Hepatocyte (in vitro differentiated cells and primary cell): ENCODE measurements around a stretch of chr16.

- RAMPAGE, long total RNA = no peak
- RRBS = no CpG with 5 or more reads among the region's 7 CpGs
Observed at GRCh38 chr16:29271679-29272063, 134.8 kb downstream of the NPIPB11 start.

GRCh38 chr16:29306952-29307586, 99.4 kb downstream of the NPIPB11 start:
- RAMPAGE, long total RNA = no peak
- RRBS = no CpG with 5 or more reads among the region's 9 CpGs

DNA sequence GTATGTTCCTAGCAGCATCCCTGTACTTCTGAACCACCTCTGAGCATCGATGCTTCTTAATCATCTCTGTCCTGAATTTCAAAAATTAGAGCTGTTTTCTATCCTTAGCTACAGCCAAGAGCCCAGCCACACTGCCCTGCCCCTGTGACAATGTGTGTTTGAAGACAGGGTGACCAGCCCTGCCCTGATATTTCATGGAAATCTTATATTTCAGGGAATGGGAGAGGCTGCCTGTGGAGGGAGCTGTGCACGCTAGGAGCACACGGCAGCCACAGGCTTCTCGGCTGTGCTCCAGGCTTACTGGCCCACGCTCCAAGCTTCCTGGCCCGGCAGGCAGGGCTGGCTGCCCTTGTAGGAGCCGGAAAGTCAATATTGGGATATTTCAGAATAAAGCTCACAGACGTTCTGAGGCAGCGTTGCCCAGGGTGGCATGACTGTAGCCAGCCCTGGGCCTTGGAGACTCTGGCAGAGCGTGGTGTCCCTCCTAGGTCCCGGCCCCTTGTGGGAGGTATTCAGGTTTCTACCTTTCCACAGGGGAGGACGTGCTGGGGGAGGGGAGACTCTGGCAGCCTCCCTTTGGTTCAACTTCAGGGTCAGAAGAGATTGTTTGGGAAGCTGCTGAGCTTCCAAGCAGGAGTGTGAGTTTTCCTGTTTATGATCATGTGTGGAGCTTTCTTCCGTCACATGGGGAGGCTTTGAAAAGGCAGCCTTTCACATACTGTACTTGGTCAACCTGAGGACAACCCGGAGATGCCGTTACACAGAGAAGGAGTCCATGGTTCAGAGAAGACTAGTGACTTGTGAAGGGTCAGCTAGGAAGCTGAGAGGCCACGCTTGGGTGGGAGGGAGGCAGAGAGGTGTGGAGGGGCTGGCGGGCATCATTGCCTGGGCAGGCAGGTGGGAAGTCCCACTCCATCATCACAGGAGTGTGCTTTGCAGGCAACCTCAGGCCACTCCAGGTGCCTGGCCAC, 95.5 kb downstream of the NPIPB11 start:
- RAMPAGE, long total RNA = no peak
- RRBS = no CpG with 5 or more reads among the region's 17 CpGs

DNA sequence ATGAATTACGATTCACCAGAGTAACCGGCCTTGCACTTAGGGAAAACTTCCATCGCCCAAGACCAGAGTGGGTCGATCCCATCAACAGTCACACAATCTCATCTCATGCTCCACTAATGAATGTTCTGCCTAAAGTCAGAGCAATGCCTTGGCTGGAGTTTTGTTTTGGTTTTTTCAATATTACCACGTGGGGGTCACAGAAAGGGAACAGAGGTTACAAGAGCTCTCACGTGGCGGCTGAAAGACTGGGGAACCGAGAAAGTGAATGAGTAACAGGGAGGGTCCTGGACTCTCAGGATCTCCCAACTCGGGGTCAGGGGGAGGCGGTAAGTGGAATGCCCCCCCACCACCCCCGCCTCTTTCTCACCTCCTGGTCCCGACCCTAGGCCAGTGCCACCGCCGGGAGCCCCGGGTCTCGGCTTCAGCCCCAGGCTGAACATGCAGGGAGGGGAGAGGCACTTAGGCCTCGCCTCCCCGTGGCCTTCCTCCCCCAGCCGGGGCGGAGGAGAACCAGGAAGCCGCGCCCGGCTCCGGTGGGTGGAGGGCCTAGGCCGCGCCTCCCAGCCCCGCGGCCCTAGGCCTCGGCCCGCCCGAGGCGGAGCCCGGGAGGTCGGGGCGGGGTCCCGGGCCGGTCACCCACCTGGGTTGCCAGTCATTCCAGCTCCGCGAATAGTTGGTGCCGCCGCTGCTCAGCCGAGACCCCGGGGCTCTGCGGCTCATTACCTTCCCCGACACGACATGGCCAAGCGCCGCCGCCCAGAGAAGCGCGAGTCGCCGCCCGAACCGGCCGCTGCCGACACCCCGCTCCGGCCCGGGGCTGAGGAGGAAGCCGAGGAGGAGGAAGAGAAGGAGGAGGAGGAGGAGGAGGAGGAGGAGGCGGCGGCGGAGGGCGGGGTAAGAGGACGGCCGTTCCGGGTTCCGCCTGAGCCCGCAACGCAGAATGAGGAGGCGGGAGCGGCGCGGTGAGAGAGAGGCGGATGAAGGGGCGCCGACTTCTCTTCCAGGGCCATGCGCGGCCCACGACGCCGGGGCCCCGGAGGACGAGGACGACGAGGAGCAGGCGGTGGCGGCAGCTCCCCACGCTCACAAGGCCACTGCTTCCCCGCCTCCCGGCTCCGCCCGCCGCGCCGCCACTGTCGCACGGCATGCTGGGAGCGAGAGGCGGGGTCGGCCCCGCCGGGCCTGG, 68.4 kb upstream of the SPN start:
- RAMPAGE, long total RNA = no peak
- RRBS = 4% methylated on average over 4 of the region's 104 CpGs

- RAMPAGE, long total RNA = no peak
- RRBS = no CpG with 5 or more reads among the region's 16 CpGs
Observed at GRCh38 chr16:29745121-29745847, 506 bp downstream of the C16orf54 start.

GRCh38 chr16:29805601-29806267, 595 bp upstream of the MAZ start:
- RAMPAGE, long total RNA = no peak
- RRBS = no CpG with 5 or more reads among the region's 79 CpGs

- RAMPAGE, long total RNA = no peak
- RRBS = no CpG with 5 or more reads among the region's 17 CpGs
Observed at GRCh38 chr16:30069027-30069779, 3.6 kb downstream of the ALDOA start.

DNA sequence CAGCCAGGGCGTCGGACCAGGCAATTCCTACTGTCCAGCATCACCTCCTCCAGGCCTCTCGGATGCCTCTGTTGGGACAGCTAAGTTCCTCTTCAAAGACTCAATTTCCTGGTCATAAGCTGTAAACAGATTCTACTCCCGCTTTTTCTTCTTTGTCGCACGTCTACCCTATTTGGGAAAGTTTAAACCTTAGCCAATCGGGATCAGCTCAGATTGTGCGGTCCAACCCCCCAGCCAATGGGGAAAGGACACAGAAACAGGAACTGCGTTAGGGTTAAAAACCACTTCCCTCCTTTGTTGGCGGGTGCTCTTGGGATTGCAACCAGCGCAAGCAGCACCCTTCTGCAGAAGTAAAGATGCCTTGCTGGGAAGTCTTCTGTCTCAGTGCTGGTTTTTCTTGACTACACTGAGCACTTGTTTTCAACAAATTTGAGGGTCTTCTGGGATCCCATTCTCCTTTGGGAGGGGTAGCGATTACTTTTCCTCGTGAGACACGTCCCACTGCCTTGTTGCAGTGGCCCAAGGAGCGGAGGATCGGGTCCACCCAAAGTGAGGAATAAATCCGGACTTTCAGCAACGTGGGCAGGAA, 863 bp upstream of the YPEL3 start:
- RAMPAGE, long total RNA = no peak
- RRBS = no CpG with 5 or more reads among the region's 18 CpGs

GRCh38 chr16:30108322-30108763, 5.0 kb downstream of the GDPD3 start:
- RAMPAGE, long total RNA = no peak
- RRBS = no CpG with 5 or more reads among the region's 7 CpGs

- RAMPAGE, long total RNA = no peak
- RRBS = 65% methylated on average over 5 of the region's 10 CpGs
Observed at GRCh38 chr16:30185092-30185478, 1.7 kb downstream of the CORO1A start.

DNA sequence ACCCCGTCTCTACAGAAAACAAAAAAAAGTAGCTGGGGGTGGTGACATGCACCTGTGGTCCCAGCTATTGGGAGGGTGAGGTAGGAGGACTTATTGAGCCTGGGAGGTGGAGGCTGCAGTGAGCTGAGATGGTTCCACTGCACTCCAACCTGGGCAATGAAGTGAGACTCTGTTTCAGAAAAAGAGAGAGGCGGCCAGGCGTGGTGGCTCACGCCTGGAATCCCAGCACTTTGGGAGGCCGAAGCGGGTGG, 25.5 kb downstream of the CD2BP2 start:
- RAMPAGE, long total RNA = no peak
- RRBS = no CpG with 5 or more reads among the region's 6 CpGs

DNA sequence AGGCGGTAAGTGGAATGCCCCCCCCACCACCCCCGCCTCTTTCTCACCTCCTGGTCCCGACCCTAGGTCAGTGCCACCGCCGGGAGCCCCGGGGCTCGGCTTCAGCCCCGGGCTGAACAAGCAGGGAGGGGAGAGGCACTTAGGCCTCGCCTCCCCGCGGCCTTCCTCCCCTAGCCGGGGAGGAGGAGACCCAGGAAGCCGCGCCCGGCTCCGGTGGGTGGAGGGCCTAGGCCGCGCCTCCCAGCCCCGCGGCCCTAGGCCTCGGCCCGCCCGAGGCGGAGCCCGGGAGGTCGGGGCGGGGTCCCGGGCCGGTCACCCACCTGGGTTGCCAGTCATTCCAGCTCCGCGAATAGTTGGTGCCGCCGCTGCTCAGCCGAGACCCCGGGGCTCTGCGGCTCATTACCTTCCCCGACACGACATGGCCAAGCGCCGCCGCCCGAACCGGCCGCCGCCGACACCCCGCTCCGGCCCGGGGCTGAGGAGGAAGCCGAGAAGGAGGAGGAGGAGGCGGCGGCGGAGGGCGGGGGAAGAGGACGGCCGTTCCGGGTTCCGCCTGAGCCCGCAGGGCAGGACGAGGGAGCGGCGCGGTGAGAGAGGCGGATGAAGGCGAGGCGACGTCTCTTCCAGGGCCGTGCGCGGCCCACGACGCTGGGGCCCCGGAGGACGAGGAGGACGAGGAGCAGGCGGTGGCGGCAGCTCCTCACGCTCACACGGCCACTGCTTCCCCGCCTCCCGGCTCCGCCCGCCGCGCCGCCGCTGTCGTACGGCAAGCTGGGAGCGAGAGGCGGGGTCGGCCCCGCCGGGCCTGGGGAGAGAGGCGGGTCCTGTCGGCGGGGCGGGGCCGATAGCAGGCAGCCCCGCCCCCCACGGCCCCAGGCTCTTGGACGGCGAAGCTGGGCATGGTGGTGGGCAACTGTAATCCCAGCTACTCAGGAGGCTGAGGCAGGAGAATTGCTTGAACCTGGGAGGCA, 20.2 kb downstream of the CD2BP2 start:
- RAMPAGE, long total RNA = no peak
- RRBS = under 1% methylated on average over 17 of the region's 103 CpGs

- RAMPAGE, long total RNA = no peak
- RRBS = no CpG with 5 or more reads among the region's 6 CpGs
Observed at GRCh38 chr16:30443389-30444109, 2.1 kb downstream of the SEPHS2 start.

GRCh38 chr16:30521669-30522287, 4.6 kb downstream of the ZNF768 start:
- RAMPAGE, long total RNA = no peak
- RRBS = no CpG with 5 or more reads among the region's 9 CpGs

GRCh38 chr16:30568188-30568709, 3.3 kb downstream of the ZNF688 start:
- RAMPAGE, long total RNA = no peak
- RRBS = no CpG with 5 or more reads among the region's 5 CpGs

- RAMPAGE, long total RNA = no peak
- RRBS = 42% methylated on average over 15 of the region's 48 CpGs
Observed at GRCh38 chr16:30603573-30604849, 6.2 kb downstream of the ZNF689 start.

DNA sequence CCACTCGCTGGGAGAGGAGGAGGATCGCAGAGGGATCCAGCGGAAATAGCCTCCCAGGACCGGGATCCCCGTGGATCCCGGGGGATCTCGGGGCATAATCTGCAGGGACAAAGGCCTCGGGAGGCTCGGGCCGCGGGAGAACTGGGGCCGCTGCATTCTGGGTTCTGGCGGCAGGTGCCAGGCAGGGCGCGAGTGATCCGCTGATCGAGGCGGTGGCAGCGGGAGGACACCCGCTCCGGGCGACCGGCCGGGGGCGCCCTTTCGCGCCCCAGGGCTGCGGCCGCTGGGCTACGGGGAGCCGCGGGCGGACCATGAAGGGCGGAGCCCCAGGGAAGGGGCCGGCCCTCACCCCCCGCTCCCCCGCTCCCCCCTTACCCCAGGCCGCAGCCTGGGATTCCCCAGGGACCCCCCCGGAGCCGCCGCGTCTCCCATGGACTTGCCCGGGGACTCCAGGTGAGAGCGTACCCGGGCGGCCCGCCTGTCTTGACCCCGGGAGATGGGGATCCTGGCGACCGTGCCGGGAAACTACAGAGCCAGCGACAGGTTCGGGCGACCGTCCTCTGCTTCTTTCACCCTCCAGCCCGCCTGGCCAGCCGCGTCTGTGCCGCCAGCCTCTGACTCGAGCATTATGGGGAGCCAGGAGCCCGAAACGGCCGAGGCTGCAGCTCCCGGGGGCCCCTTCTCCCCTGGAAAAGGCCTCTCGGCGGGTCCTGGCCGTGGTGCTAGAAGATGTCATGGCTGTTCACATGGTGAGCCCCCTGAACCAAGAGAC, 642 bp downstream of the PRR14 start:
- RAMPAGE, long total RNA = no peak
- RRBS = 1% methylated on average over 11 of the region's 67 CpGs

DNA sequence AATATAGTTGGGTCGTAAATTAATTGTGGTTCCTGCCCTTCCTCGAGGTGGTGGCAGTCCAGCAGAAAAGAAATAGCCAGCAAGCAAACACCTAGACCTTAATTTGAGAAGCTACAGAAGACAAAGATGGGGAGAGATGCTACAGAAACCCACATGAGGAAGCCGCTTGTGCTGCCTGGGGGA, 2.3 kb downstream of the FBRS start:
- RAMPAGE, long total RNA = no peak
- RRBS = no CpG with 5 or more reads among the region's 3 CpGs

DNA sequence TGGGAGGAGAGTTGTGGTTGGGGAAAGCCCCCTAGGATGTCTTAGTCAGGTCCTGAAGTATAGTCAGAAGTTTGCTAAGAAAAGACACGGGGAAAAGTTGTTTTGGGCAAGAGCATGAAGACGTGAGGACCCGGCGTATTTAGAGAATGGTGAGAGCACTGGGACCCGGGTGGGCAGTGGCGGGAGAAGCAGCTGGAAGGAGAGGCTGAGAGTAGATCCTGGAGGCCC, 2.6 kb downstream of the FBRS start:
- RAMPAGE, long total RNA = no peak
- RRBS = 100% methylated on average over 2 of the region's 6 CpGs

DNA sequence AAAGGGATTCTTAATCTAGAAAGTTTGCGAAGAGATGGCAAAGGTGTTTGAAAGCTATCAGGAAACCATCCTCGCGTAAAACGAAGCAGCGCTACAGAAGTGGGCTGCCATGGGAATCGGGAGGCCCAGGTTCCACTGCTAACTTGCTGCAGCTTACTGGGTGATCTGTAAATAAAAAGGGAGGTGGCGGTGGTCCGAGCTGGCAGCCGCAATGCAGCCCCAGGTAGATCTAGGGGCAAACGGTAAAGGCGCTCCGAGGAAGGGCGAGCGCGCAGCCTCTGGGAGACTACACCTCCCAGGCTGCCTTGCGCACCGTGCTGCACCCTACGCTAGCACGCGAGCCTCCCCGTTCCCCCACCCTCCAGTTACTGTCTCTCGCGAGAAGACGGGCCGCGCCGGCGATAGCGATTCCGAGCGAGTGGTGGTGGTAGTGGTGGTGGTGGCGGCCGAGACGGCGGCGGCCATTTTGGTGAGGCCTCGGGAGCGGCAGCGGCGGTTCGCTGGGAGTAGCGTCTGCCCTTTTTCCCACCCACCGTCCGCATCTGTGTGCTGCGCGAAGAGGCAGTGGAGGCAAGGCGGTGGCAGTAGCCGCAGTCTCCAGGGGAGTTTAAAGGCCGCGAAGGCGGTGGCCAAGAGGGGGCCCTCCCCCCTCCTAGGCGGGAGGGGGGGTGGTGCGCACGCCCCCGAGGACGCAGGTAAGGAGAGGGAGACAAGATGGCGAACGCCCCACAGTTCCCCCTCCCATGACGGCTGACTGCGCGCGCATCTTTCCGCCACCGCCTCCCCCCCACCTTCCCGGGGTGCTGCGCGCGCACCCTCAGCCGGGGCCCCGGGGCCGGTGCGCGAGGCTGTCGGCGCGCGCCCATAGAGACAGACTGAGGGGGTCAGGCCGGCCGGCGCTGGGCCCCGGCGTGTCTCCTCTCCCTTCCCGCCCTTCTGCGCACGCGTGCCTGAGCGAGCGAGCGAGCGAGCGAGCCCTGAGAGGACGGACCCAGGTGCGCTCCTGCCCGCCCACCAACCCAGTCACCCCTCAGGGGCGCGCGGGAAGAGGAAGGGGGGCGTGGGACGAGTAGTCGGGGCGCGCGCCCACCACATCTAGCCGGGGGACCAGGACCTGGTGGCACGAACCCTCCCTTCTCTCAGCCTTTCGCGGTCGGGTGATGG, 822 bp upstream of the SRCAP start:
- RAMPAGE, long total RNA = no peak
- RRBS = 2% methylated on average over 7 of the region's 108 CpGs